ENCODE data around the genes PPOX, HSPA6, ATF6 and RGS4.

- PRO-cap = no peak
- RAMPAGE, long total RNA, 3 experiments = no peak in any of the 3 experiments
Observed at GRCh38 chr1:161099466-161100085, 1.4 kb downstream of the KLHDC9 start.

- PRO-cap = no peak
- RAMPAGE, long total RNA, 3 experiments = no peak in any of the 3 experiments
Observed at GRCh38 chr1:161159600-161160356, 478 bp downstream of the USP21 start.

GRCh38 chr1:161166180-161166913 lies at the start of gene PPOX:
PPOX (plus strand) TSS chr1:161166426.
- PRO-cap = bidirectional peak, plus-strand start at chr1:161166426, minus-strand start at chr1:161166270
- RAMPAGE, long total RNA, 3 experiments = start-site peak on the plus strand in 2 of 3 experiments, at chr1:161166438-161166521 at its widest, 10 to 31 reads per replicate

- PRO-cap = no peak
- RAMPAGE, long total RNA, 3 experiments = no peak in any of the 3 experiments
Observed at GRCh38 chr1:161192474-161193060, 6.3 kb downstream of the ADAMTS4 start.

GRCh38 chr1:161199504-161199959 lies 678 bp upstream of the ADAMTS4 start:
- PRO-cap = no peak
- RAMPAGE, long total RNA, 3 experiments = no peak in any of the 3 experiments

GRCh38 chr1:161517846-161518400 lies 6.4 kb upstream of the HSPA6 start:
- PRO-cap = no peak
- RAMPAGE, long total RNA, 3 experiments = no peak in any of the 3 experiments

DNA sequence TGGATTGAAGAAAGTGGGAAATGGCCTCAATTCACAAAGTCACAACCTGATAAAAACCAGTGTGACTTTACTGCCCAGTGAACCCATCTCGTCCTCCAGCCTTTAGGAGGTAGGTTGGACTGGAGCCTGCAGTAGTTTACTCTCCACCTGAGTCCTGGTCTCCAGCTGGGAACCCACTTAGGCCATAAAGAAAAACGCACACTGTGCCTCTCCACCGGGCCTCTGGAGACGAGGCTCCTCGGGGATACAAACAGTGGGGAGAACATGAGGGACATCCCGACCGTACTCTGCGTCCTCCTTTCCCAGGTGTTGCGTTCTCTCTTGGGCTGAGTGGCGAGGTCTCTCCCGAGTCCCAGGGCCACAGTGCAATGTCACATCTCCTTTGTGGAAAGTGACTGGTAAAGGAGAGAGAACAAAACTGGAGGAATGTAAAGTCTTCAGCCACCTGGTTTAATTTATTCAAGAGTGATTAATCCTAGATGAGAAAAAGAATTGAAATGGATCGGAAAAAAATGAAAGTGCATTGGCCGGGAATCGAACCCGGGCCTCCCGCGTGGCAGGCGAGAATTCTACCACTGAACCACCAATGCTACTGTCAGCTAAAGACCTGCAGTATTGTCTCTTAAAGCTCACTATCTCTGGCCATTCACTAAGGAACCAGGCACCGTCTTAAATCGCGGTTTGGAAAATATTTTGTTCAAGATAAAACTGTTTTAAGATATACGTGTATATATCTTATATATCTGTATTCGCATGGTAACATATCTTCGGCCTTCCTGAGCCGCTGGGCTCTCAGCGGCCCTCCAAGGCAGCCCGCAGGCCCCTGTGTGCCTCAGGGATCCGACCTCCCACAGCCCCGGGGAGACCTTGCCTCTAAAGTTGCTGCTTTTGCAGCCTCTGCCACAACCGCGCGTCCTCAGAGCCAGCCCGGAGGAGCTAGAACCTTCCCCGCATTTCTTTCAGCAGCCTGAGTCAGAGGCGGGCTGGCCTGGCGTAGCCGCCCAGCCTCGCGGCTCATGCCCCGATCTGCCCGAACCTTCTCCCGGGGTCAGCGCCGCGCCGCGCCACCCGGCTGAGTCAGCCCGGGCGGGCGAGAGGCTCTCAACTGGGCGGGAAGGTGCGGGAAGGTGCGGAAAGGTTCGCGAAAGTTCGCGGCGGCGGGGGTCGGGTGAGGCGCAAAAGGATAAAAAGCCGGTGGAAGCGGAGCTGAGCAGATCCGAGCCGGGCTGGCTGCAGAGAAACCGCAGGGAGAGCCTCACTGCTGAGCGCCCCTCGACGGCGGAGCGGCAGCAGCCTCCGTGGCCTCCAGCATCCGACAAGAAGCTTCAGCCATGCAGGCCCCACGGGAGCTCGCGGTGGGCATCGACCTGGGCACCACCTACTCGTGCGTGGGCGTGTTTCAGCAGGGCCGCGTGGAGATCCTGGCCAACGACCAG lies at the start of gene HSPA6:
Gene HSPA6 (plus strand): TSS at position 1,213 of the 1,436 bp plus-strand sequence.
- PRO-cap = unidirectional peak, minus-strand start at position 597 of the sequence; bidirectional peak, plus-strand start at position 1,213 of the sequence, minus-strand start at position 1,074 of the sequence
- RAMPAGE, long total RNA, 3 experiments = no peak in any of the 3 experiments

GRCh38 chr1:161566179-161566734 lies 16.6 kb upstream of the FCGR3A start:
- PRO-cap = no peak
- RAMPAGE, long total RNA, 3 experiments = no peak in any of the 3 experiments

- PRO-cap = bidirectional peak, plus-strand start at chr1:161766324, minus-strand start at chr1:161766132
- RAMPAGE, long total RNA, 3 experiments = start-site peak on the plus strand in 1 of 3 experiments, at chr1:161766341-161766358 at its widest, 270 reads per replicate
Observed at GRCh38 chr1:161765907-161767072, at the start of gene ATF6. ATF6 (plus strand) TSS chr1:161766320.

DNA sequence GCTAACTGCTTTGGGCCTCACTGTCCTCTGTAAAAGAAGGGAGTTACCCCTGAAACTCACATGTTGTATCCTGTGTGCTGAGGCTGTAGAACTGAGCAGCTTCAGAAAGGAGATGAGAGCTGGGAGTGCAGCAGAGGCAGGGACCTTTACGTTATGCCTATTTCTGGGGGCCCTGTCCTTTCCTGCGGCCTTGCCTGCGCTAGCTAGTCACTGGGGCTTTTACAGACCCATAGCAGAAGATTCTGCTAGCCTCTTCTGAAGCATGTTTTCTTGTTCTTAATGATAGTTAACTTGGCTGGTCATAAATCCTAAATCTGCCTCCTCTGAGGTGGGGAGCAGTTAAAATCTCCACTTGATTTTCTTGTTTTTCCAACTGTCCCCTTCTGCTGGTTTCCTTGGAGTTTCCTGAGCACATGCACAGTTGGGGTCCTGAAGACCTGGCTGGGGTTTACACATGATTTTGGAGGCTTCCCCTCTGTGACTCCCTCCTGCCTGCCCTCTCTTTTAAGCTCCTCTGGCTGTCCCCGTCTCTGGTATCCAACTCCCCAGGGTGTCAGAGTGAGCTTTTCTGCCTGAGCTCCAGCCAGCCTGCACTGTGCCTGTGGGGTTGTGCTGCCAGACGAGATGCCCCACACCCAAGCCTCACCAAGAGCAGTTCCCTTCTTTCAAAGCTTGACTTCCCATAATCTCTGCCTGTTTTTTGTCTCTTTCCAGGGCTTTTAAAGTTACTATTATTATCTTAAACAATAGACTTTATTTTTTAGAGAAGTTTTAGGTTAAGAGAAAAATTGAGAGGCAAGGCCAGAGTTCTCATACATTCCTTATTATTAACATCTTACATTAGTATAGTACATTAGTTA lies 76.7 kb downstream of the NOS1AP start:
- PRO-cap = no peak
- RAMPAGE, long total RNA, 3 experiments = no peak in any of the 3 experiments

DNA sequence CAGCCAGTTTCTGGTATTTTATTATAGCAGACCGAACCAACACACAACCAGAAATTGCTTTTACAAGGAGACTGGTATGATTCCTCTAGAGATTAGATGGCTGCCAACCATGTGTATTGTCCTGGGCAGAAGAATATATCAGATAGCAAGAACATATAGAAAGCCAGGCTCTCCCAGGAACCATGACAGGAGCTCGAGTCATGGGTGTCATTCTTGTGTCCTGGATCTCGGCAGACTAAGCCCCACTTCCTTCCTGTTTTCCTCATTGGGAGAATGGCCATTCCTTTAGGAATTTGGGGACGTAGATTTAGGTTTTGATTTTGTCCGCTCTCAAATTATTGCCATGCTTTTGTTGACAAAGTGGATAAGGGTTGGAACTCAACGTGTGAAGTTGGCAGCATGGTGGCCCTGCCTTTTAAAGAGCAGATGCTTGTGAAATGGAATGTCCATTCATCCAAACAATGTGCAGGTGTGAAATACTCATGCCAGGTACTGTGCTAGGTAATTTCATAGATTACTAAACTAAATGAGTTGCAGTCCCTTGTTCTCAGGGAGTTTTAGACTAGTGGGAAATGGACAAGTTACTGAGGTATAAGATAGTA lies 75.1 kb downstream of the SPATA46 start:
- PRO-cap = no peak
- RAMPAGE, long total RNA, 3 experiments = no peak in any of the 3 experiments

DNA sequence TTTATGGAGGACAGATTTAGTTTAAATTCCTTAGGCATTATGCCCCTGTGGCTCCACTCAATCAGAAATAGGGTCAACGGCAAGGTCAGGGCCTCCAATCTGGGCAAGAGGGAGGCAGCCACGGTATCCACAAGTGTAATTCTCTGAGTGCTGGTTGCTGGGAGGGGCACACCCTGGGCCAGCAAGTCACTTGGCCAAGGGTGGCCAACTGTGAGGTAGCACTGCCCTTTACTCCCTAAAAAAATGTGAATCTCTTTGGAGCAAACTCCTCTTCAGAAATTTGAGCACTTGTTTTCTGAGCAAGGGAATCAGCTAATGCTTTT lies 12.8 kb downstream of the SPATA46 start:
- PRO-cap = no peak
- RAMPAGE, long total RNA, 3 experiments = no peak in any of the 3 experiments

GRCh38 chr1:162389028-162389781 lies 7.7 kb downstream of the C1orf226 start:
- PRO-cap = no peak
- RAMPAGE, long total RNA, 3 experiments = no peak in any of the 3 experiments

- PRO-cap = no peak
- RAMPAGE, long total RNA, 3 experiments = no peak in any of the 3 experiments
Observed at GRCh38 chr1:162571724-162572425, 10.4 kb downstream of the UAP1 start.

GRCh38 chr1:162633079-162633870 lies 1.0 kb downstream of the DDR2 start:
- PRO-cap = bidirectional peak, plus-strand start at chr1:162633376, minus-strand start at chr1:162633241
- RAMPAGE, long total RNA, 3 experiments = no peak in any of the 3 experiments

DNA sequence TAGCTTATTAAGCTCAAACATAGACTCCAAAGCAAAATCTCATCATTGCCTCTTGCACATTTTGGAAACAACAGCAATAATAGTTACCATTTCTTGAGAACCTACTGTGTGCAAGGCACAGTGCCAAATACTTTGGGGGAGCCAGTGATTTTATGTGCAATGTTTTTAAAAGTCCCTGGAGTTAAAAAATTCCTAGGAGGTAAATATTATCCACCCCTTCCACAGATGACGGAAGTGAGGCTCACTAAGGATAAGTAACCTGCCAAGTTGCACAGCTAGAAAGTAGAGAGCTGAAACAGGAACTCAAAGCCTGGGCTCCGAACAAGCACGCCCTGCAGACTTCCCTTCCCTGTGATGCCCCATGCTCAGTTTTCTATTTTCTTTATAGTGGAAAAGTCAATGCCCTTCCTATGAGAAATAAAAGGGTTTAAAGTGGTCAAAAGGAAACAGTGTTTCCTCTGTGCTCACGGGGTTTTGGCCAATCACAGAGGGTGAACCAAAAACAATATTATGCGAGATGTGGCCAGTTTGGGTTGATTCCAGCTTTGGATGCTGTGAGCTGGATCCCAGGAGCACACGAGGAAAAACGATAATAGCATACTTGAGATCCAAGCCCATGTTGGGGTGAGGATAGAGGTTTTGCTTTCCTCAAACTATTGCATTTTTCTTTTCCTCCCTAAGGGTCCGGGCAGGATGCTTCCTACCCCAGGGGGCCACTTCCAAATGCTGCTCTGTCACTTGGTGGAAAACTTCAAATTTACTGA lies 44.5 kb downstream of the DDR2 start:
- PRO-cap = no peak
- RAMPAGE, long total RNA, 3 experiments = no peak in any of the 3 experiments

DNA sequence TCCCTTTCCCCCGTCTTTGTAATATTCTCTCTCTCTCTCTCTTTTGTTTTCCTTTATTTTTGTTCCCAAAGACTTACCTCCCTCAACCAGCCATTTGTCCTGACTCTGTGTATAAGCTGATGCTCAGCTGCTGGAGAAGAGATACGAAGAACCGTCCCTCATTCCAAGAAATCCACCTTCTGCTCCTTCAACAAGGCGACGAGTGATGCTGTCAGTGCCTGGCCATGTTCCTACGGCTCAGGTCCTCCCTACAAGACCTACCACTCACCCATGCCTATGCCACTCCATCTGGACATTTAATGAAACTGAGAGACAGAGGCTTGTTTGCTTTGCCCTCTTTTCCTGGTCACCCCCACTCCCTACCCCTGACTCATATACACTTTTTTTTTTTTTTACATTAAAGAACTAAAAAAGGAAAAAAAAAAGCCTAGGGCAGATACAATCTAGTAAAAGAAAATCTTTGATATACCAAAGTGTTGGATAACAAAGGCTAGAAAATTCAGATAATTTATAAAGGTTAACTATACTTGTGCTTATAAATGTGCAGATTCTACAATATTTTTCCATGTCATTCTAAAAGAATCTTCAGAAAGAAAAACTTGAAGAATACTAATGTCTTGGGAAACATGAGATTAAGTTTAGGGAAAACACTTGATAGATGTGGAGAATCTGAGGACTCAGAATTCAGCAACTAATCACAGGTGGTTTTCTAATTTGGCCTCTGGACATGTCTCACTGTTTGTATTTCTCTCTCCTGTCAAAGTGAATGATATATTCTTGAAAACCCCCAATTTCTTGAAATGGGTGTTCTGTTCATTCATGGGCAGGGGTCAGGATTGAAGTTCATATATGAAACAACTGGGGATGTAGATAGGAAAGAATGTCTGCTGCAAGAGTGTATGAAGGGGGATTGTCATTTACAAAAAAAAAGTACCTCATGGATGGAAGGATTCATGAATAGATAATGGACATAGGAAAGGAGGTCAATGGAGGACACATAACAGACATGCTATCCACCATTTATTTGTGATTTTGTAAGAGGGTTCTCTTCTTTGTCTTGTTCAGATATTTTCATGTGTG lies 10.1 kb upstream of the HSD17B7 start:
- PRO-cap = no peak
- RAMPAGE, long total RNA, 3 experiments = start-site peak on the plus strand in 1 of 3 experiments, centred at positions 415 to 808 of the sequence, 32 to 98 reads per replicate

DNA sequence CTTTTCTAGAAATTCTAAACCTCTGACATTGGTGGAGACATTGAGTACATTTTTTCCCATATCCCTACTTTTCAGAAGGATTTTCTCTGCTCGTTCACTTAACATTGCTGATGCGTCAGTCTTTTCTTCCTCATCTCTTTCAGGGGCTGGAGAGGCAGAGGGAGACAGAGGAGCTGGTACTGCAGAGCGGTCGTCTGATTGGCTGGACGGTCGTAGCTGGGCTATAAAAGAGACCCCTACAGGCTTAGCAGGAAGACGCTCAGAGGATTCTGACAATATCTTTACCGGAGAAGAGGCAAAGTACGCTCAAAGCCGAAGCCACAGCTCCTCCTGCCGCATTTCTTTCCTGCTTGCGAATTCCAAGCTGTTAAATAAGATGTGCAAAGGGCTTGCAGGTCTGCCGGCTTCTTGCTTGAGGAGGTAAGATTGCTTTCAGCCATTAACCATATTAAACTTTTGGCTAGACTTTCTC lies at the start of gene RGS4:
Gene RGS4 (plus strand): TSS at position 253 of the 472 bp plus-strand sequence.
- PRO-cap = bidirectional peak, plus-strand start at position 252 of the sequence, minus-strand start at position 141 of the sequence
- RAMPAGE, long total RNA, 3 experiments = no peak in any of the 3 experiments

- PRO-cap = no peak
- RAMPAGE, long total RNA, 3 experiments = no peak in any of the 3 experiments
Observed at GRCh38 chr1:163166688-163167057, 36.0 kb downstream of the RGS5 start.

- PRO-cap = no peak
- RAMPAGE, long total RNA, 3 experiments = no peak in any of the 3 experiments
Observed at GRCh38 chr1:164557164-164557692, 1.8 kb upstream of the PBX1 start.